Neural cell (in vitro differentiated cells): Measurements from ENCODE around the genes PTPN12, SEMA3A and SEMA3D.

DNA sequence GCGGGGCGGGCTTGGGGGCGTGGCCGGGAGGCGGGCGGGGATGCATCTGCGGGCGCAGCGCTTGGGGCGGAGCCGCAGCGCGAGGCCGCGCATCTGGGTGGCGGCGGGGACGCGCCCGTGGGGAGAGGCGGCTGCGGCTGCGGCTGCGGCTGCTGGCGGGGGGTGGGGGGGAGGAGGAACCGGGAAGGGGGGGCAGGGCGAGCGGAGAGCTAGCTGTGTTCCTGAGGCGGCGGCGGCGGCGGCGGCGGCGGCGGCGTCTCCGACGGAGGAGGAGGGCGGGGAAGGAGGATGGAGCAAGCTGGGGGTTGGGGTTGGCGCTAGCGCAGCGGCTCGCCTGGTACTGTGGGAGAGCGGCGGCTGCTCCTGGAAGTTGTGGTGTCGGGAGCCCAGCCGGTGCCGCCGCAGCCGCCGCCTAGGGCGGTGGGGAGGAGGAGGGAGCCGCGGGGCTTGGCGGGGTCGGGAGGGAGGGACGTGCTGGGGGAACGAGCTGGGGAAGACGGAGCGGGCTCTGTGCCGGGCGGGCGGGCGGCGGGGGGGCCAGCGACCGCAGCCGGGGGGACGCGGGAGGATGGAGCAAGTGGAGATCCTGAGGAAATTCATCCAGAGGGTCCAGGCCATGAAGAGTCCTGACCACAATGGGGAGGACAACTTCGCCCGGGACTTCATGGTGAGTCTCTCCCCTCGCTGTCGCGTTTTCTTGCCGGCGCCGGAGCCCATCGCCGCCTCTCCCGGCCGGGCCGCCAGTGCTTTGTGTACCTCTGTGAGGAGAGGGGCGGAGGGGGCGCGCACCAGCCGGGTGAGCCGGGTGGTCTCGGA, at the start of gene PTPN12:
Gene PTPN12, plus strand, starts transcription at position 317 of the 816 bp plus-strand sequence.
- RAMPAGE, long total RNA: no peak

- RAMPAGE, long total RNA: no peak
Observed at GRCh38 chr7:77569578-77570278, 32.6 kb downstream of the PTPN12 start.

GRCh38 chr7:77587663-77588177, 50.6 kb downstream of the PTPN12 start:
- RAMPAGE, long total RNA: no peak

DNA sequence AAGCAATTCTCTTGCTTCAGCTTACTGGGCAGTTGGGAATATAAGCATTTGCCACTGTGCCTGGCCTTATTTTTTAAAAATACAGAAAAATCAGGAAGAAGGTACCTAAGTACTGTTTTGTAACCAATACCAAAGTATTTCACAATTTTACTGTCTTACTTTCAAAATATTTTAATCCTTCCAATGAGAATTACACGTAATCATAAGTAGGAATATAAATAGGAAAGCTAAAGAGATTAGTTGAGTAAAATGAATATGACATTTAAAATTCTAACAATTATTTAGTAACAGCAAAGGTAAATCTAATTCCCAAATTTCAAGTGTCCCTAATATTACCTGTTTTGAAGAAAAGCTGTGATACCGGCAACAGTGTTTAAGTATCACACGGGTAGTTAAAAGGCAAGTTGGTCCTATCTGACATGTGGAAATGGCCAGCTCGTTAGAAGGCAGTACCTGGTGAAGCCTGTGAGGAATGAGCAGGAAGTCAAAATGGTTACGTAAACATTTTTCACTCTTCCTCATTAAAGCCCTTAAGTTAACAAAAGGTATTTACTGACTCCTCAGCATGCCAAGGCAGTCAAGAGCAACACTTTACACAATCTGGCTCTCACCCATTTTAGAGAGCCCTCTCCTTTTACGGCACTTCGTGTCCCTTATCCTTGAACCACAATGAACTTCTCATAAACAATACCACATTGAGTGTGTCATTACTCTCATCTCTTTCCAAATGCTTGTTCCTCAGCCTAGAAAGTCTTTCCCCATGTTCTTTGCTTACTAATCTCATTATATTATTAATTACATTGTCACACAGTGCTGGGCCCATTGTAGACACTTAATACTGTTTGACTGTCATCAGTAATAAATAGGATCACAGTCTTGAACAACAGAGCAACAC, 11.1 kb upstream of the RSBN1L start:
- RAMPAGE, long total RNA: no peak

DNA sequence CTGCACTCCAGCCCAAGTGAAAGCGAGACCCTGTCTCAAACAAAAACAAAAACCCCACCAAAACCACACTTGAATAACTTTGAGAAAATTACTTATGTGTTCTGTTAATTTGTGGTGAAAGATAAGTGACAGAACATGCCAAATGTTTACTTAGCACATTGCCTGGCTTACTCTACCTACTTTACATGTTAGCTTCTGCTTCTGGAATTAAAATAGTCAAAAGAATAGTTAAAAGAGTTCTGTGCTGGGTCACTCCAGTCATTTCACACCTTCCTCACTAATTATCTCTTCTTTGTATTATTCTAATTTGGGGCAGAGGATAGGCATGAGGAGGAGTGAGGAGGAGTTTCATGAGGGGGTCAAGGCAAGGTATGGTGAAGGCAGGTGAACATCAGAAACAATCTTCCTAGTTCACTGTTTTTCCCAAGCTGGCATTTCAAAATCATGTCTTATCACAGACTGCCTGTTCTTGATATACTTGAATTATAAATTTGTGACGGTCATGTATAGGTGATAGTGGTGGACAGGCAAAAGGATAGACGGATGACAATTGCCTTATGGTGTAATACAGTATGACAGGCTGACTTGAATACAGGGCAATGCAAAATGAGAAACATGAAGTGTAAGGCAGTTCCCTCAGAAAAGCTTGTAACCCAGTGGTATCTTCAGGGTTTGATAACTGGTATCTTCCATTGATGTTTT, 9.6 kb downstream of the TMEM60 start:
- RAMPAGE, long total RNA: no peak

DNA sequence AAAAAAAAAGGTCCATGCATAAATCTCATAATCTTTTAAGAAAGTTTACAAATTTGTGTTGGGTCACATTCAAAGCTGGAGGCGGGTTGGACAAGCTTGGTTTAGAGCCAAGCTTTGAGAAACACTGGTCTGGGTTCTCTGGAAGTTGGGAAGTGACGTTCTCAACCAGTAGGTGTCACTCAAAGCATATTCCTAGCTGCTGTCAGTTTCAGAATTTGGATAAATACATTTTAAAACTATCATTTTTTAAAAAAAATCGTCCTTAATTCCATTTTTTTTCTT, 222.3 kb upstream of the TMEM60 start:
- RAMPAGE, long total RNA: no peak

- RAMPAGE, long total RNA: no peak
Observed at GRCh38 chr7:78230810-78231082, 432.5 kb upstream of the TMEM60 start.

DNA sequence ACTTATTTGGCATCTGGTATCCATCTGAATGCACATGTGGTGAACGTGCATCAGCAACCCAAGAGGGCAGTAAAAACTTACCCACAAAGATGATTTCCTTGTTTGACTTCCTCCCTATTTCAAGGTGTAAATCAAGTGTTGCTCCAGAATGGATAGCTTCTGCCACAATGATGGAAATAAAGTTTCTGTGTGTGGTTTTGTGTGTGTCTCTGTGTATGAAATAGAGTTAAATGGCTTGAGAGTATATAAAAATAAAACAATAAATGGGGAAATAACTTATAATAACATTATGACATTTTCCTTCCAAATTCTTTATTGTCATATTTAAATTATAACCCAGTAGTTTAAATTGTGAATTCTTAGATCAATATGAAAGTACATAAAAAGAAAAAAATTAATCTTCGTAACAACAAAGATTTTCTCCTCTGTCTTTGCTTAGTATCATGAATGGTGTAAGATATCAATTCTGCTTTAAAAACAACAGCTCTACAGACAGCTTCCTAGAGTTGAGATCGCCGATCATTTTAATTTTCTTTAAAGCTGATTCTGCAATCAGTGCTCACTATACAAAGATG, 500.1 kb downstream of the MAGI2 start:
- RAMPAGE, long total RNA: no peak

GRCh38 chr7:79451912-79452535, 1.4 kb downstream of the MAGI2 start:
- RAMPAGE, long total RNA: no peak

GRCh38 chr7:79452536-79453361, 718 bp downstream of the MAGI2 start:
- RAMPAGE, long total RNA: no peak

DNA sequence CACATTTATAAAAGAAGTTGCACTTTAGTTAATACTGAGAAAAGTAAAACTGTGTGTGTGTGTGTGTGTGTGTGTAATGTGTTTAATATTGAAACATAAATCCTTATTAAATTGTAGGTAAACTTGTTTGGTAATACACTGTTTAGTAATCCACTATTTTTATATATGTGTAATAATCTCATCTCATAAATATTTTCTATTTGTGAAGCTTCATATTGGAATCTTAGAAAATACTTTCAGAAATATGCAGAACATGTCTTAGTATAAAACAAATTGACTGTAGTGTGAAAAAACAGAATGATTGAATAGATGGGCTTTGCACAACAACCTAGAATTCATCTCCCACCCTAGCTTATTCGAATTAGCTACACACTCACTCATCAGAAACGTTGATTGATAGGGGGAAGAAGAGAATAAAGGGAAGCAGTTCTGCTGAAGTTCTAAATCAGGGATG, 8.8 kb downstream of the CD36 start:
- RAMPAGE, long total RNA: no peak

DNA sequence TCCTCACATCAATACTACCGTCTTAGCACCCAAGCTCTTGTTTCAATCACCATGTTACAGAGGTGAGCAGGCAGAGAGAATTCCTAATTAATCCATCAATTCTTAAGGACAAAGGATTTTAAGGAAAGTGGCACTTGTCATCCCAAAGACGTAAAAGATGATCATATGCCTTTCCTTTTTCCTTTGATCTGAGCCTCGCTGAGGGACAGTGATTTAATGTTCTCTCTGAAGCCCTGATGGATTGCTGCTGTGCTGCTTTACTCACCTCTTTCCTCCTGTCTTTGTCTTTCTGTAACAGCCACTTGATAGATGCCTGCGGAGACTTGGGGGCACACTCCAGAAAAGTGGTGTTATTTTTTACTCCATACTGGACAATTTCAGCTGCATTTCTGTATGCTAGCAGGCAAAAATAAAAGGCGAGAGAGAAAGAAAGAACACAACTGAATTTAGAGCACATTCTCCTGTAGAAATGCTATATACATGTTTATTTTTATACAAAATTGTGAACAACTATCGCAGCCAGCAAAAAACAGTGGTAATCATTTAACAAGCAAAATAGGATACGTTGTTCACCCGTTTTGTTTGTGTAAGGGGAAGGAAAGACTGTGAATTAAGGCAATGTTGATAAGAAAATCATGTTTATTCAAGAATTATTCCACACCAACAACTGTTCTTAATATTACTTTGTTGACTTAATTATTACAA, 110.3 kb downstream of the CD36 start:
- RAMPAGE, long total RNA: no peak

DNA sequence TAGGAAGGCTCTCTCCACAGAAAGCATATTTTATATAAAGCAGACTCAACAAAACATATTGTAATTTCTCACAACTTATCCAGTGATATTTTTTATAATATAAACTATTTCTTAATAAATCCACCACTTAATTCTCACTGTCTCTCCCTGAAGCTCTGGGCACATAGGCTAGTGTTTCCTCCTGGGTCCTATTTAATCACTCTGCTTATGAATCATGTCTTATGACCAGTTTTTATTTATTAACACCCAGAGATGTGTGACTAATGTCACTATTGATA, 5.3 kb downstream of the SEMA3E start:
- RAMPAGE, long total RNA: no peak

- RAMPAGE, long total RNA: start-site peak on the minus strand at chr7:84194519-84195204, 3,378 and 4,108 reads in 2 replicates
Observed at GRCh38 chr7:84194406-84195486, at the start of gene SEMA3A. TSS of gene SEMA3A (minus strand) at chr7:84194789.

GRCh38 chr7:84248762-84249229, 54.2 kb upstream of the SEMA3A start:
- RAMPAGE, long total RNA: no peak

DNA sequence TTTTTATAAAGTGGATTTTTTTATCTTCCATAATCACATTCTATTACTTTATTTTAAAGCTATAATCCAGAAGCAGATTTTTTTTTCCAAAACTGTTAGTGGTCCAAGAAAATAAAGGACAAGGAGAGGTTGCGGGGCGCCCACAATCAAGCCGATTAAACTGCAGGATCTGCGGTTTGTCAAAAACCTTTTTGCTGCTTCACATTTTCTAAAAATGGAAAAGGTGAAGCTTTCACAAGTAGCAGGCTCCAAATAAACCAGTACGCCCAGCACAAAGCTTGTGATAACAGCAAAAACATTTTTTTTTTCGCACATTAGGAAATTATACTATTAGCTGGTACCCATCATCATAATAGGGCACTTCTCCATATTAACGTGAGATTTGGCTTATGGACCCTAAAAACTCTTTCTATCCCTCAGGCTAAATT, 122.1 kb upstream of the SEMA3A start:
- RAMPAGE, long total RNA: no peak

DNA sequence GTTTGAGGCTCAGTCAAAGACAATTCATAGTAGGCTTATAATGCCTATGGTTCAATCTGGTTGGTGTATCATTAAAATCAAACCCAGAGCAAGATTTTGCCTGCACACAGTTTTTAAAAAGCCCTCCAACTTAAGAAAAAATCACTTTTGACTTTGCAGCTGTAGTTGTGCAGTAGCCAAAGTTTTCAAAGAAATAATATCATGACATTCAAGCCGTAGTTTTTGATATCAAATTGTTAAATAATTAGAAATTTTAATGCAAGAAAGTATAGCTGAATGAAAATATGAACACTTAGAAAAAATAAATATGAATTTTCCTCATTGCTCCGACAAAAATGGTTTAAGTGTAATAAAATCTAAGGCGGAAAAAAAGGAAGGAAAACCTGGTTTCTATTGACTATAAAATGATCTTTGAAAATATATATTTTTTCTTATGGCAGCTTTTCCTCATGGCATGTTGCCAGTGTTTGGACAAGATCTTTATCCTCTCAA, 162.6 kb downstream of the SEMA3D start:
- RAMPAGE, long total RNA: no peak

DNA sequence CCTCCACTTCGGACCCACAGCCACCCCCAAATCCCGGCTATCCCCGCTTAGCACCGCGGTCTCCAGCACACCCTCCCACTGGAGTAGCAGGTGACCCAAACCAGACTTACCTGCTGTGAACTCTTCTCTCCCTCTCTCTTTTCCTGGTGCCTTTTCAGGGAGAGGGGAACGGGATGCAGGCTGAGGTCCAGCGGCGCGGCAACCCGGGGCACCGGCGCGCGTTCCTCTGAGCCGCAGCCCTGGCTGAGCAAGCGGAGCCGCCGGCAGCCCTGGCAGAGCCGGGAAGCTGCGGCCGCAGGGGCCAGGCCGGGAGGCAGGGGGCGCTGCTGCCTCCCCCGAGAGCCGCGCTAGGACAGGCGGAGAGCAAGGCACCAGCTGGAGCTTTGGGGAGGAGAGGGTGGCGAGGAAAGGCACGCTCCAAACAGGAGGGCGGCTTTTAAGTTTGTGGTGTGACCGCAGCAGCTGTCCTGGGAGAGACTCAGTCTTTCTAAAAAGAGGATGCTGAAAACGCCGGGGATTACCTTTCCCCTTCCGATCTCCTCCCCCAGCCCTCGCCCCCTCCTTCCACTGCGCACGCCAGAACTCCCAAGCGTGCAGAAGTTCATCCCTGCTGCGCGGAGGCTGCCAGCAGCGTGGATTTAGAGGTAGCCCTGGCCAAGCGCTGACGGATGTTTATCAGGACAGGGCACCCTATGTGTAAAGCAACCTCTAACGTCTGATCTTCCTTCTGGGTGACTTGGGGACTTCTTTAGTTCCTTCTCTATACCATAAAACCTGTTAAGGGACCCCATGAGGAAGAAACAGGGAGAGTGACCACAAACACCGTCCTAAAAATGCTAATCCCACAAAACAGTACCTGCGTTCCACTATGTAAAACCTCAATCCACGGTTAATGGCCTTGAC, at the start of gene SEMA3D:
Gene SEMA3D, minus strand, starts transcription at position 489 of the 903 bp plus-strand sequence.
- RAMPAGE, long total RNA: start-site peak on the minus strand centred at position 245 of the sequence, 54 bp wide, 71 and 23 reads in 2 replicates

DNA sequence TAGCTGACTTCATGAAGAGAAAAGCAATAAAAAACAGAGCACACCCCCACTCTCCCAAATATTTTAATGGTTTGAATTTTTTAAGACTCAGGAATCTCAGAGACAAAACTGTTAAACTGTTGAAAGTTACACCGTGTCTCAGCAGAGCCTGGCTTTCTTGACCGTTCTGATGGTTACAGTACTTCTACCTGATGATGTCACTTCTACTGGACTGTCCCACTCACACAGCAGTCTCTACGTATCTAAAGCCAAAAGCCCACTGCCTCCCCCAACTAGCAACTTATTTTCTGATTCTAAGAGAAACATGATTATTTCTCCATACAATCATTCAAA, 10.5 kb downstream of the GRM3 start:
- RAMPAGE, long total RNA: no peak

- RAMPAGE, long total RNA: no peak
Observed at GRCh38 chr7:87345938-87346575, 593 bp downstream of the CROT start.